ENCODE data around the gene SLC38A7.

- PRO-cap, result bidirectional peak, plus-strand start at chr16:57447766, minus-strand start at chr16:57447762; unidirectional peak, minus-strand start at chr16:57447920
Measured at GRCh38 chr16:57447615-57448156, 407 bp downstream of the COQ9 start.

DNA sequence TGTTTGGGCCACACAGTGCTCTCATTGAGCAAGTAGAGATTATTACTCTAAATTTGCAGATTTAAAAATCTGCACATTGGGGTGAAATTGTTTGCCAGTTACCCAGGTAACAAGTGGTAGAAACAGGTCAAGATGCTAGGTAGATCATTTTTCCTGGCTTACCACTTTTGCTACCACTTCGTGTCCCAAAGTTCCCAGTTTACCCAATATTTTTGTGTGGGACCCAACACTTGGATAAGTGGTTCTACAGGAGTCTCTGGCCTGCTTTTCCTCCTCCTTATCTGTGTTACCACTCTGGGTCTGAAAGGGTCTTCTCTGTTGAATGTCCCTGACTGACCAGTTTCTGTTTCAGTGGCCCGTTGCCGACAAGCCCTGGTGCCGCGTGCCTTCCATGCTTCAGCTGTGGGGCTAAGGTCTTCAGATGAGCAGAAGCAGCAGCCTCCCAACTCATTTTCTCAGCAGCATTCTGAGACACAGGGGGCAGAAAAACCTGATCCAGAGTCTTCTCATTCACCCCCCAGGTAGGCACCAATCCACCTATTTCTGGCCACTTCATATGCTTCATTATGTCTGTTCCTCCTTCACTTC is 3.5 kb downstream of the COQ9 start:
- PRO-cap, result no peak

DNA sequence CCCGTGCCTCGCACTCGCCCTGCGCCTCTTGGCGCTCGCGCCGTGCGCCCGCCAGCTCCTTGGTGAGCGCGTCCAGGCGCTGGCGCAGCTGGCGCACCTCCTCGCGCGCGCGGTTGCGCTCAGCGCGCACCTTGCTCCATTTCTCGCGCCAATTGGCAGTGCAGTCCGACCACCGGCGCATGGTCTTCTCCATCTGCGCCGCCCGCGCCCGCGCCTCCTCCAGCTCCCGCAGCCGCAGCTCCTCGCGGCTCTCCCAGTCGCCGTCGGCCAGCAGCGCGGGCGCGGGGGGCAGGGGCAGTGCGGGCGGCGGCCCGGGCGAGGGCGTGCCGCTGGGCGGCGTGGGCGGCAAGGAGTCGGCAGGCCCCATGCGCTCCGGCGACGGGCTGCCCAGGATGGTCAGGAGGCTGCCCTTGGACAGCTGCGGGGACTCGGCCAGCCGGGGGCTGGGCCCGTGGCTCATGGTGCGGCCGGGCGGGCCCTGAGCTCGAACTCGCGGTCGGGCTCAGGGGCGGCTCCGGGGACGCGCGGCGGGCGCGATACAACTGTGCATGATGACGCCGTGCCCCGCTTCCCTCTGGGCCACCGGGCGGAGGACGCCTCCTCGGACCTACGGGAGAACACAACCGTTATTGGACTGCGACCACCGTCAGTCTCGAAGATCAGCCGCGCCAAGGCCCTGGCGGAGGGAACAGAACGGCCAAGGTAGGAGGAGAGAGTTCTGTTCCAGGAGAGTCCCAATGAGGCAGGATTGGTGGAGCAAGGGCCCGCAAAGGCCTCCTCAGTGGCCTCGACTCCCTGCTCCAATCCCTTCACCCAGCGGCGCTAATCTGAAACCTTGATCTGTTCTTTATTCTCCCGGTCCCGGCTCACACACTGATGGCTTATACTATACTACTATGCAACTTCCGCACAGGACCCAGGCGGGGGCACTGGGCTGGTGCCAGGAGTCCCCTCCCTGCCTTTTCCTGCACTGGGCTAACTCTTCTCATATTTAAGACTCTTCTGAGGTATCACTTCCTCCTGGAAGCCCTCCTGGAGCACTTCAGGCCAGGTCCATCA is 7.3 kb downstream of the CCDC102A start:
- PRO-cap, result bidirectional peak, plus-strand start at position 176 of the sequence, minus-strand start at position 219 of the sequence

DNA sequence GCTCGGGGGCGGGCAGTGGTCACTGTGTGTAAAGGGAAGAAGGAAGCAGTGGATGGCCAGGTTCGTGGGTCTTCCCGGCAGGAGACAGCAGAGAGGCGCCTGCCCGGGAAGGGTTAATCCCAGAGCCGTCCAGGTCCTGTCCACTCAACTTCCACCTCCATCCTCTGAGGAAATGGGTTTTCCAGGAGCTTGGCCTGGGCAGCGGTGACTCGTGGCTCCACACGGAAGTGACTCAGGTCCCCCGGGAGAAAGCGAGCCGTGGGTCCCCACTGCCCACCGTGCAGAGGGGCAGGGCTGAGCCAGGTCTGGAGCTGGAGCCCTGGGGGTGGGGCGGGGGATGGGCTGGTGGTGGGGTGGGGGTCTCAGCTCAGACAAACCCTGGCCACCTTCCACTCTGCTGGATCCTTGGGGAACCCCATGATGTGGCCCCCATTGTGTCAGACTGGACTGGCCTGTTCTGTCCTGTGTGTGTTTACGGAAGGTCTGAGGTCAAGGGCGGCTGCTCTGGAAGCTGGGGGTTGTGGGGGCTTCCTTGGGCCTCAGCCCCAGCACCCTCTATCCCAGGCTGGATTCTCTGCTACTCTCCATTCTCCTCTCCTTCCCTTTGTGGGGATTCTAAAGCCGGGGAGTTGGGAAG is 17.7 kb downstream of the ADGRG1 start:
- PRO-cap, result no peak

DNA sequence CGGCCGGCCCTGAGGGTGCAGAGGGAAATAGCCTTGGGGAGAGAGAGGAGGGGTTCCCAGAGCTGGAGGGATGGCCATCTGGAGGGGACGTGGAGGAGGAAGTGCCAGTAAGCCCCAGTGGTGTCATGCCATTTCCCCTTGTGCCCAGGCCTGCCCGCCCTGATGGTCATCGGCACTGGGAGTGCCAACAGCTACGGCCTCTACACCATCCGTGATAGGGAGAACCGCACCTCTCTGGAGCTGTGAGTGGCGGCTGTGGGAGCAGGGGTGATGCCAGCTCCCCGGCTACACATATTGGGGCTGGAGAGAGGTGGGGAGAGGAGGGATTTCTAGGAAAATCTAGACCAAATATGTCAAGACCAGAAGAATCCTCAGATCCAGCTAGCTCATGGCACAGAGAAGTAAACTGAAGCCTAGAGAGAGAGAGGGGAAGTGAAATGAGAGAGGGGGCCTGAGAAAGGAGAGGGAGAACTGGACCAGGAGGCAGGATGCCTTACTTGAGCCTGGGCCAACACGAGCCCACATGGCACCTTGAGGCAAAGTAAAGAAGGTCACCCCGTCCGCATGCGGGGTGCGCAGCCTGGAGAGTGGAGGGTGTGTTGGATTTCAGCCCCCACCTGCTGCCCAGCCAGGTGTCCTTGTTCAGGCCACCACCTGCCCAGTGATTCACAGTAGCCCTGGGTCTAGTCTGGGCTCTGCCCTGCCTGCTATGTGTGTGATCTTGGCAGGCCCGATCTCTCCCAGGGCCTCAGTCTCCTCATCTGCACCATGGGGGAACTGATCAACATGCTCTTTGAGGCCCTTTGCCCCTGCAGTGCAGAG is 10.2 kb upstream of the DRC7 start:
- PRO-cap, result no peak

- PRO-cap, result no peak
Measured at GRCh38 chr16:57769609-57769993, 32.7 kb downstream of the KIFC3 start.

- PRO-cap, result no peak
Measured at GRCh38 chr16:57800927-57801713, 1.2 kb downstream of the KIFC3 start.

GRCh38 chr16:57807911-57808558 is 5.7 kb upstream of the KIFC3 start:
- PRO-cap, result no peak

GRCh38 chr16:57825112-57825390 is 22.8 kb upstream of the KIFC3 start:
- PRO-cap, result no peak

DNA sequence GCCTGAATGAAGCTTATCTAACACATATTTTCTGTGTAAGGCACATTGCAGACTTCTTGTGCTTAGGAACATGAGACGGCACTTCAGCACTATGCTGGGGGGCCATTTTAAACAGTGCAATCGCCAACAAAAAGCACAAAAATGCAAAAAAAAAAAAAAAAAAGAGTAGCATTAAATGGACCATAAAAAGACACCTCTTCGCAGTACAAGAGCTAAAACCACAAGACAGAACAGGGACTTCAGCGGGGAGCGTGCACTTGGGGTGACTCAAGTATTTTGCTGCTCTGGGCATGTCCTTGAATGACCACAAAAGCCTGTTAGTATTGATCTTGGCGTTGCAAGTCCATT is 79.0 kb downstream of the CNGB1 start:
- PRO-cap, result no peak

GRCh38 chr16:57894441-57895108 is 76.4 kb downstream of the CNGB1 start:
- PRO-cap, result no peak

DNA sequence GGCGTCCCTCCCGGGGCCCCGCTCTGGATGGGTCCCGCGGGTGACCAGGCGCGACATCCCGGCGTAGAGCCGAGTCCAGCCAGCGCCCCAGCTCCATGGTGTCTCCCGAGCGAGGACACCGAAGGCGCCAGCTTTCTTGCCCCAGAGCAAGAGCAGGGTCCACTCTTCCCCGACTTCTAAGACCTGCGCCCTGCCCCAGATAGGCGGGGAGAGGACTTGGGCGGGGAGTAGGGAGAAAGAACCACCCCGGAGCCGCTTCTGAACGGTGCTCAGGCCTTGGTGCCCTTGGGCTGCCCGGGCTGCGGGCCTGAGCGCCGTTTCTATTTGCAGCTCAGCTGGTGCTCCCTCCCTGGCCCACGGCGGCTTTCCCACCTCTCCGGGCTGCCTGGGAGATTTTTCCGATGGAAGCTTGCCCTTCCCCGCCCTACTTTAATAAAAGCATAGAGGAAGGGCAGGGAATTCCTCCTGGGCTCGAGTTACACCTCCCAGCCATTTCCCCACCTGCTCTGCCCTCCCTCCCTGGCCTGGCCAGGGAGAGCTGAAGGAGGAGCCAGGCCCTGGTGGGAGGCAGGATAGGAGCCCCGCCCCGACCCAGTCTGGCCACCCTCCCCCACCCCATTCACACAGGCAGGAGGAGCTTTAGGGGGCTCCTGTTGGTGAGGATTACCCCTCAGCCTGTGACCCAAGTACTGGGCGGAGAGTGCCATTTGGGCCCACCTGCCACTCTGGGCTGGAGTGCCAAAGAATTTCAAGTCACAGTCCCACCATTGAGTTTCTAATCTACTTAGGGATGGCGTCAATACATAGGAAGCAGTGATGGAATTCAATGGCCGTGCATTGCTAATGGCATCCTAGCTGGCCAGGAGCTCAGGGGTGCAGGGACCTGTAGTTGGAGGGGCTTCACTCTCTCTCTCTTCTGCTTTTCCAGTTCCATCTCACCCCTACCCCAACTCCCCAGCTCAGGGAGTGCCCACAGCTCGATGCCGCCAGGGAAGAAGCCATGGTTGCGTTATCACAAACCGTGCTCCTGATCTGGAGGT is 2.0 kb downstream of the MMP15 start:
- PRO-cap, result unidirectional peak, minus-strand start at position 201 of the sequence; bidirectional peak, plus-strand start at position 706 of the sequence, minus-strand start at position 404 of the sequence

DNA sequence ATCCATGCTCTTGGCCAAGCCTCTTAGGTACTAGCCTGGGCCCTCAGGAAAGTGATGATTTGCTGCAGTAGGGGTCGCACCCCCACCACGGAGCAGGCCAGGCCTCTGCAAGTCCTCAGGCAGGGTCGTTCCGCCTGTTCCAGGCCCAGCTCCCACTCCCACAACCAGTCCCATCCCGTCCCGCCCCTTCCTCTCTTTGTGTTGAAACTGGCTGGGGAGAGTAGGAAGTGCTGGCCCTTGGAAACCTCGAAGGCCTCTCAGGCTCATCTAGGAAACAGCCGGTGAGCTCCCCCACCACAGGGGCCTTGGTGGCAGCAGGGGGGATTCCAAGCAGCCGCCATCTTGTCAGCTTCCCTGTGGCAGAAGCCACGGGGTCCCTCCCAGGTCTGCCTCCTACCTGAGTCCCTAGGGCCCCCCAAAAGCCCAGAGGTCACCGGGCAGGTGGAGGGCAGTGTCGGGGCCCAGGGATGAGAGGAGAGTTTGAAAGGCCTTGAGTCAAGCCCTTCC is 22.0 kb downstream of the MMP15 start:
- PRO-cap, result no peak

- PRO-cap, result no peak
Measured at GRCh38 chr16:58160404-58161650, 31.6 kb upstream of the CFAP20 start.

DNA sequence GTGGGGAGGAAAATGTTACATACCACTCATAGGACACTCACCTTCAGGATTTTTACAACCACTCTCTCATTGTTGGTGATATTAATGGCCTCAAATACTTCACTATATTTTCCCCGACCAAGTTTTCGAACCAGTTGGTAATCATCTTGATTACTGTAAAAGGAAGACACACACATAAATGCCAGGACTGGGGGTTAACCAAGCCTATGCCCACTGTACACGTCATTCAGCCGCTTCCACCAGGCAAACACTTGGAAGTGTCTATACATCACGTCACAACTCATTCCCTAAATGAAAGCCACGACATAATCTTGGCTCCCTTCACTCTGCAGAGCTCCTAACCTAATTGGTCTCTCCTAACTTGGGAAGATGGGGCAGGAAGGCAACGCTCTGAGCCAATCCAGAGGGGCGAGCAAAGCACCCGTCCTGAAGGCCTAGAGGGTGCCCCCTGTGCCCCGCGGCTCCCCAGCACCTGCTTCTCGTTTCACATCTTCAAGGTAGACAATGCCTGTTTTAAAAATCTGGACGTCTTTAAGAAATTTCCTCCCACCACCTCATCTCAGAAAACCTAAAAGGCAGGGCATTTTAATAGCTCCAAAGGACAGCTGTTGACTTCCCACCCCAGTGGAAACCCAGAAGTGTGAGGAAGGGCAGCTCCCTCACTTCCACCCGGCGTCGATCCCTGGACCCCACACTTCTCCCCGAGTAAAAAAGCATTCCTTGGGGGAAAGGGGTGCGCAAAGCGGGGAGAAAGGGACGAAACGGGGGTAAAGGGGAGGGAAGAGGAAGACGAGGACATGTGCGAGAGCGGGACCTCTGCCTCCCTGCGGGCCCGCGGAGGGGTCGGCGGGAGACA is 986 bp downstream of the CSNK2A2 start:
- PRO-cap, result no peak

DNA sequence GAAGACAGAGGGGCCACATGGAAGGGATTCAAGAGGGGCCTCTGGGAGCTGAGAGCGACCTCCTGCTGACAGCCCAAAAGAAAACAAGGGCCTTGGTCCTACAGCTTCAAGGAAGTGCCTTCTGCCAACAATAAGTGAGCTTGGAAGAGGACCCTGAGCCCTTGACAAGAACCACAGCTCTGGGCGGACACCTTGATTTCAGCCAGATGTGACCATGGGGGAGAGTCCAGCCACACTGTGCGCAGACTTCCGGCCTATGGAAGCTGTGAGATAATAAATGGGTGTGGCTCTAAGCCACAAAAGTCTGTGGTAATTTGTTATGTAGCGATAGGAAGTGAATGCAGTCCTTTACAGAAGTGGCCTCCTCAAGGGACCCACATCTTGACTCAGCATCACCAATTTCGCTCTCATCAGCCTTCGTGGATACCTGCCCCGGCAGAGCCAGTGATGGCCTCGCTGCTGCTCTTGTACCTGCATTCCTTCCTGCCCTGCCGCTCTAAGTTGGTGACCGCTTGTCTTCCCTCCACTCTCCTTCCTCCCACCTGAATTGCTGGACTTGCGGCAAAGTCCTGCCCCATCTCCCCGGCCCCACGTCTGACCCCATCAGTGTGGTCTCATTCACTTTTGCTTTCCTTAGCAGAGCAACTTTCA is 15.8 kb downstream of the CCDC113 start:
- PRO-cap, result no peak

DNA sequence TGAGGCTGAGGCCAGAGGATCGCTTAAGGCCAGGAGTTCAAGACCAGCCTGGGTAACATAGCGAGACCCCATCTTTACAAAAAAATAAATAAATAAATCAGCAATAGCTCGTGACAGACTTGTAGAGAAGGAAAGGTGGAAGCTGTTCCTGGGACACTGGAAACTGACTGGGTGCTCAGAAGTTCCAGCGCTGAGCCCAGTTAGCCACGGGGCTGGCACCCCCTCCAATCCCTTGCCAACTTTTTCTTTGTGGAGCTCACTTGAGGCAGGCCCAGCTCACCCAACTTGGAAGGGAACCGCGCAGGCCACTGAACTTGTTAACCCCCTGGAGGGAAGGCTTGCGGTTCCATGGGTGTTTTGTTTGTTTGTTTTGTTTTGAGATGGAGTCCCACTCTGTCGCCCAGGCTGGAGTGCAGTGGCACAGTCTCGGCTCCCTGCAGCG is 34.3 kb upstream of the NDRG4 start:
- PRO-cap, result no peak

- PRO-cap, result no peak
Measured at GRCh38 chr16:58467674-58468208, 32.2 kb upstream of the NDRG4 start.

- PRO-cap, result bidirectional peak, plus-strand start at chr16:58684517, minus-strand start at chr16:58684535; bidirectional peak, plus-strand start at chr16:58684840, minus-strand start at chr16:58684726
Measured at GRCh38 chr16:58683897-58684924, at the start of gene SLC38A7. Gene SLC38A7 (minus strand): TSS chr16:58684770.

DNA sequence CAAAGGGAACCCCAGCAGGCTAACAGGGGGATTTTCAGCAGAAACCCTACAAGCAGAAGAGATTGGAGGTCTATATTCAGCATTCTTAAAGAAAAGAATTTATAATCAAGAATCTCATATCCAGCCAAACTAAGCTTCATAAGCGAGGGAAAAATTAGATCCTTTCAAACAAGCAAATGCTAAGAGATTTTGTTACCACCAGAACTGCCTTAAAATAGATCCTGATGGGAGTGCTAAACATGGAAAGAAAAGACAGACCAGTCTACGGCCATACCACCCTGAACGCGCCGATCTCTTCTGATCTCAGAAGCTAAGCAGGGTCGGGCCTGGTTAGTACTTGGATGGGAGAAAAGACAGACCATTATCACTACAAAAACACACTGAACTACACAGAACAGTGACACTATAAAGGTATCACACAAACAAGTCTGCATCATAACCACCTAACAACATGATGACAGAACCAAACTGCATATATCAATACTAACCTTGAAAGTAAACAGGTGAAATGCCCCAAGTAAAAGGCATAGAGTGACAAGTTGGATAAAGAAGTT is 997.1 kb upstream of the GOT2 start:
- PRO-cap, result no peak